Foreskin keratinocyte (primary cell): Measurements from ENCODE around the gene EXD2.

GRCh38 chr14:69052026-69053056 lies 73.2 kb upstream of the ACTN1 start:
- RAMPAGE, total RNA, result no peak

DNA sequence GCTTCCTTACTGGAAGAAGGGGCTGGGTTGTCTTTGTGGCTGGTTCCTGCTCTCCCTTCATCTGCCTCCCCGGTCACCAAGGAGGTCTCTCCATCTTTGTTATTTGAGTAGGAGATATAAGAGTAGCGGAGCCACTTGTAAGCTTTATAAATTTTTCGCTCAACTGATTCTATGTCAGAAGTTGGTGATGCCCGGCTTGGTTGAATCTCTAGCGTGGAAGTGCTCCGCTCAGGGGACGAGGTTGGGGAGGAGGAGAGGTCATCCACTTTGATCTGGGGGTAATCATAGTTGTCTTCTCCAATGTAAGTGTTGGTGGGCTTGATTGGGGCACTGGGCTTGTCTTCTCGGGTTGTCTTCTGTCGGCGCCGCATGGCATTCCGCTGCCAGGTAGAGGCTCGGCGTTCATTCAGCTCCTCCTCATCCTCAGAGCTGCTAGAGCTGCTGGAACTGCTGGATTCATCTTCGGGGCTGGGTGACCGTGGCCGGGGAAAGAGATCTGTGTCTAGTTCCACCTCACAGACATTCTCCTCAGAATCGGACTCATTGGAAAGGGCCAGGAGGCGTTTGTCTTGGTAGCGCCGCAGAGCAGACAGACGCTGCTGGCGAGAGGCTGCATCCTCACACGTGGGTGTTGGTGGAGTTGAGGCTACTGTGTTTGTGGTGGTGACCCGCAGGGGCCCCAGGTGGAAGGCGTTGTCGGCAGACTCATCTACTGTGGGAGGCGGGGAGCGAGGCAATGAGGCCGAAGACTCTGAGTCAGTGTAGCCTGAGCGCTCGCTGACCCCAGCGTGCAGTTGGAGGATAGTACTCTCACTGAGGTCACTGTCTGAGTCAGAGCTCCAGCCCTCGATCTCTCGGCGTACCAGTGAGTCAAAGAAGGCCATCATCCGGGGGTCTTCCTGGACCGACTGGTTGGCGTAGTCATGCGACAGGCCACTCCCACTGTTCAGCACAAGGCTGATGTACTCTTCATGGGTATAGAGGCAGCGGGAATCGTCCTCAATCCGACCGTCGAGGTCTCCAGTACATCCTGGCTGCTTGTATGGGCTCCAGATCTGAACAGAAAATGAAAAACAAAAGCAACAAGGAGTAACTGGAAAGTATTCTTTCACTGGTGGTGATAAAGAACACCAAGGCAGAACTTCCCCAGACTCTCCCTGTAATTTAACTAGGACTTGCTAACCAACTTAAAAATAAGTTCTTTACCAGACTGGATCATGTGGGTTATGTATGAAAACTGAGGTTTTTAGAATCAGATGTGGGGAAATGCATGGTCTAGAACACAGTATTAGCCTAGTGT lies 75.9 kb upstream of the ACTN1 start:
- RAMPAGE, total RNA, result no peak

GRCh38 chr14:69191003-69192199 lies at the start of gene EXD2:
TSS of gene EXD2 (plus strand) at chr14:69191498.
- RAMPAGE, total RNA, result start-site peak on the plus strand at chr14:69191507-69191577, 27 and 35 reads in 2 replicates

DNA sequence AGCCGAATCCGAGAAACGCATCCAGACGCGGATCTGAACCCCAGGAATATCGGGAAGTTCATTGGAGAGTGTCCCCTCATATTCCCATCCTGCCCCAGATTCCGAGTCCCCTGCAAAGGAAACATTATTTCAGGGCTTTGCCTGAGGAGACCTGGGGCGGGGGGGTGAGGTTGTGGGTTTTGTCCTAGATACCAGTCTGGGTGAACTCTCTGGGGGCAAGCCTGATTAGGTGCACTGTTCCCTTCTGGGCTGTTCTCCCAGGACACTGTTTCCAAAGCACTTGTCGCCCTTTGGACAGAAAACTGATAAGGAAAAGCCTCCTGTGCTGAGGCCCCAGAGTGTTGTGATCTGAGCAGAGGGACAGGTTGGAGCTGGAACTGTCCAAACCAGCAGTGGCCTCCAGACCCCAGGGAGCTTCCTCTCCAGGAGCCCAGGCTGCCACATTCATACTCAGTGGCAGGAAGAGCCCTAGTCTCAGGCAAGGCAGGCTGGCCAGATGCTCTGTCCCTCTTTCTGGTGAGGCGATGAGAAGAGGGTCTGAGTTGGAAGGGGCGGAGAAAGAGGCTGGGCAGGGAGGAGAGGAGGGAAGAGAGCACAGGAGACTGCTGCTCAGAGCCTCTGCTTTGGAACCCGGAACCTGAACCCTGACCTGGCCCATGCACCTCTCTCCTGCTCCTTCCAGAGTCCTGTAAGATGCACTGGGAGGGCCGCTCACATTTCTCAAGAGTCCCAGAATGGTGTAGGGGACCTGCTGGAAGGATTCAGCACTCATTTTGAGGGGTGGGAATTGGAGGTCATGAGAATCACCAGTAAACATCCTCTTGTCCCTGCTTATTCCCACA lies 1.9 kb downstream of the GALNT16 start:
- RAMPAGE, total RNA, result no peak

DNA sequence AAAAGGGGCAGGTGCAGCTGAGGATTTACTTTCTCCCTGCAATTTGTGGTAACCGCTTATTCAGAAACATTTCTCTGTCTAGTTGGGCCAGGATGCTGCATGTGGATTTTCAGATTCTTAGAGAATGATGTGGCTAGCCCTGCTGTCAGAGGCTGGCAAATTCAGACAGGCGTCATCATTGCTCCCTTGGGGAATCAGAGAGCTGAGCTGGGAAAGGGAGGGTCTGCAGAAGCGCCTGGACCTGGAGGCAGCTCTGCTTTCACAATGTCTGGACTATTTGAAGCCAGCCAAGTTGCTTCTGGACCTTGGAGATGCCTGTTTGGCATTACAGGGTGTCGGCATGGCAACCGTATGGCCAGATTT lies 3.4 kb downstream of the GALNT16 start:
- RAMPAGE, total RNA, result no peak

GRCh38 chr14:69356831-69357635 lies 41.1 kb downstream of the ERH start:
- RAMPAGE, total RNA, result no peak

GRCh38 chr14:69491926-69492369 lies 7.4 kb downstream of the PLEKHD1 start:
- RAMPAGE, total RNA, result no peak

DNA sequence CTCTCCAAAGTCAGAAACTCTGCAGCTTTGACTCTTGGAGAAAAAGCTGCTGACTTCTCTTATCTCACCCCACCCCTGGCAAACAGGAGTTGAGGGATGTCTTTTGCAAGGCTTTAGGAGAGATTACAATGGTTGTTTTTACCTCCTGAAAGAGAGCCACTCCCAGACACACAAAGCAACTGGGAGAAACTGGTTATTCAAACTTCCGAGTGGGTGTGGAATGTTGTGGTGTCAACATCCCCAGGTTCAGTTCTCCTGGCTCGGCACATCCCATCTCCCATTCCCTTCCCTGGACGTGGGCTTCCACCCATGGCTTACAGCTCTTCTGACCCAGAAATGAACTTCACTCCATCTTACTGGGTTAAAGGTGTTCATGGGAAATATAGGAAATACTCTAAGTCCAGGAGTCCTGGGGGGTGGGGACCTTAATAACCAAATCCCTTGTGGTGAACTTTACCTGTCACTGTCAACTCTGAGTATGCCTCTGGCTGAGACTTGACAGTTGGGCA lies 42.0 kb downstream of the CCDC177 start:
- RAMPAGE, total RNA, result no peak

DNA sequence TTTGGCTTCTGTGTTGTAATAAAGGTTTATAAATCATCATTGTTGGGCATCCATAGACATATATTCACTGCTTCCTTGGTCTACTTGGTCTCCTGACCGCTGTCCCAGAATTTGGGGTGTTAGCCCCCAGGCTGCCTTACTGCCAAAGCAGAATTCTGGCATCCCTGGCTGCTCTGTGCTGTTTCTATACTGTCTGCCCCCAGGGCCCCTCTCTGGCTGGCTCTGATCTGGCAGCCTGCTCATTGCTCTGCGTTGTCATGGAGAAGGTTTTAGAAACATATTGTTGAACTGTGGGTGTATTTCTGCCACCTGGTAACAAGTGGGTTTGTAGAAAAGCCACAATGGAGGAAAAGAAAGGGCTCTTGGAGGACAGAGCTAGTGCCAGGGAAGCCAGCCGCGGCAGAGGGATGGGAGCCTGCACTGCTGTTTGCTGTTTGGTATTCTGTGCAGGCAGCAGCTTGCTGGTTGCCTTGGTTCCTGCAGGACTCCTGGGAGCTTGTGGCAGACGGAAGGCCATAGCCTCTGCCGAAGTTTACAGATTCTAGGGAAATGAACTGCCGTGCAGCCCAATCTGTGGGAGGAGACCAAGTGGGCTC lies 15.2 kb downstream of the CCDC177 start:
- RAMPAGE, total RNA, result no peak

- RAMPAGE, total RNA, result no peak
Observed at GRCh38 chr14:69610132-69611073, 993 bp upstream of the SUSD6 start.

DNA sequence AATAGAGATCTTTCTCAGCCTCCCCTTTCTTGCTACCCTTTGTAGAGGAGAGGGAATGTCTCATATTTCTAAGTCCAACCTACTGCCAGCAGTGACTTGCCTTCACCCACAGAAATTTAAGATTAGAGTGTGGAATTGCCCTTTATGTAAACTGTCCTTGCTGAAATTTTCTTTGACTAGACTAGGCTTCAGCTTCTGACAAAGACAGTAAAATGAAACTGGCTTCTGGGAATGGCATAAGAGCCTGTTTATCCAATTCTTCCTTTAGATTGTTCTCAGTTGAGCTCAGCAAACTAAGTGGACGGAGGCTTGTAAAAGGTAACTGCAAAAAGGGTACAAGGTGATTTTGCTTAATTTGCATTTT lies 4.8 kb downstream of the SUSD6 start:
- RAMPAGE, total RNA, result no peak

GRCh38 chr14:69664165-69664364 lies 52.7 kb downstream of the SUSD6 start:
- RAMPAGE, total RNA, result no peak

DNA sequence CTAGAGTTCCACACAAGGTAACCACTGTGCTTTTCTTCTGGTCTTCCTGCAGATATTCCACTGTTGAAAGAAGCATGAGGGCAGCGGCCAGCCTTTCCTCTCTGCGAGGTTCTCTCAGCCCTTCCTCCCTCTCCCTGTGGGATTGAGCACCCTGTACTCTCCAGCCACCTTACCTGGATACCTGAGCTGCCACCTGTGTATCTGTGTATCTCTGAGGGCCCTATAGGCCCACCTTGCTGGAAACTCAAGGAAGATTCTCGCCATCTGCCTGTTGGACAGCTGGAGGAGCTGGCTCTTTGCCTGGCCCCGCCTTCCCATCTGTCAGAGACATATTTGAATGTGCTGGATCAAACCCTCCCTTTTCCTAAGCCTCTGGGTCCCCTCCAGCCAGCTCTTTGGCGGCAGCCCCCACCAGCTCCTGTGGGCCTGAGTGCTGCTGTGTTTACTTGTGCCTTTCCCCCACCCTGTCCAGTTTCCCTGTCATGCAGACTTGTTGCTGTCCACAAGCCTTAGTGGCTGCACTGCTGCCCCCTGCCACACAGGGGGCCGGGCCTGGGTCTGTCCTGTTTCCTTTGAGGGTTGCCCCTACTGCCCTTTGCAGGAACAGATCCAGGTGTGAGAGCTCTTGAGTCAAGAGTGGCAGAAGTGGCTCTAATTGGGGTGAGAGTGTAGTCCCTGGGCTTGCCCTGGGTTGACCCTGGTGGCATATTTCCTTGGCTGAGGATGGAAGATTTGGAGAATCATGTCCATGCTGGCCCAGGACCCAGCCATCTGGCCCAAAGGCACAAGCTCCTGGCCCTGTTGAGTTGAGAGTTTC lies 55.8 kb upstream of the SRSF5 start:
- RAMPAGE, total RNA, result no peak

- RAMPAGE, total RNA, result no peak
Observed at GRCh38 chr14:69980738-69981265, 101.6 kb downstream of the SMOC1 start.

DNA sequence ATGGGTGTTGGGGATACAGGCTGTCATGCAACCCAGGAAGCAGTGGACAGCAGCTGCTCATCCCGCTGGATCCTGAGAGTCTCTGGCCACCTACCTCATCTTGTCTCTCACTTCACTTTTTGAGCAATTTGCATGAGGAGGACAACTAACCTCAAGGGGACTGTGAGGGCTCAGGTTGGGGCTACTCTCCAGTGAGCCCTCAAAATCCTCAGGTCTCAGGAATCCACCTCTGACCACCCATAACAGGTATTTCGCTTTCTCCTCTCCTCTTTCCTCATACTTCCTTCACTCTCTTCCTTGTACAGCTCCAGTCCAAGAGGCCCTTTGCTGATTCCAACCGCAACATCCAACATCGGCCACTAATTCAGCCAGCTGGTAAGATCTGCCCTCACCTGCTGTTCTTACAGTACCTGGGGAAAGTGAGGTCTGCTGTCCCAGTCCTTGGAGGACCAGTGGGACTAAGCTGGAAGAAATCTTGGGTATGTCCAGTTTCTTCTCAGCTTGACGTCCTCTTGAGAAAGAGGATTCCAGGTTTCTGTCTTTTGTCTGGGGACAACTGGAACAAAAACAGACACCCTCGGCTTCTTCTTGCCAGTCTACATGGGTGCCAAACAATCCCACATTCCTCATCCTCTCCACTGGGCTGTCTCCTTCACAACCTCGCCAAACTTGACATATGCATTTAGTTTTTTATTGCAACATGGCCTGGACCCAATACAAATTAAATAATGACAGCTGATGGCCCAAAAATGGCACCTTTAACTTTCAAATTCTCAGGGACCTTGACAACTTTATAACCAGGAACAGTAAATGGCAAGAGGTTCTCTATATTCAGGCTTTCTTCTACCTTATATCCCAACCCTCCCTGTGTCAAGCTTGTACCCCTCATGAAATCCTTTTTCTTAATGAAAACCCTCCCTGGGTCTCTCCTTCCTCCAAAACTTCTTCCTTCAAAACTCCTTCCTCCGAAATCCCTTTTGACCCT lies 2.6 kb upstream of the ADAM20 start:
- RAMPAGE, total RNA, result no peak

- RAMPAGE, total RNA, result no peak
Observed at GRCh38 chr14:70642748-70643306, 1.1 kb downstream of the TTC9 start.

GRCh38 chr14:70643307-70644370 lies 1.9 kb downstream of the TTC9 start:
- RAMPAGE, total RNA, result no peak

DNA sequence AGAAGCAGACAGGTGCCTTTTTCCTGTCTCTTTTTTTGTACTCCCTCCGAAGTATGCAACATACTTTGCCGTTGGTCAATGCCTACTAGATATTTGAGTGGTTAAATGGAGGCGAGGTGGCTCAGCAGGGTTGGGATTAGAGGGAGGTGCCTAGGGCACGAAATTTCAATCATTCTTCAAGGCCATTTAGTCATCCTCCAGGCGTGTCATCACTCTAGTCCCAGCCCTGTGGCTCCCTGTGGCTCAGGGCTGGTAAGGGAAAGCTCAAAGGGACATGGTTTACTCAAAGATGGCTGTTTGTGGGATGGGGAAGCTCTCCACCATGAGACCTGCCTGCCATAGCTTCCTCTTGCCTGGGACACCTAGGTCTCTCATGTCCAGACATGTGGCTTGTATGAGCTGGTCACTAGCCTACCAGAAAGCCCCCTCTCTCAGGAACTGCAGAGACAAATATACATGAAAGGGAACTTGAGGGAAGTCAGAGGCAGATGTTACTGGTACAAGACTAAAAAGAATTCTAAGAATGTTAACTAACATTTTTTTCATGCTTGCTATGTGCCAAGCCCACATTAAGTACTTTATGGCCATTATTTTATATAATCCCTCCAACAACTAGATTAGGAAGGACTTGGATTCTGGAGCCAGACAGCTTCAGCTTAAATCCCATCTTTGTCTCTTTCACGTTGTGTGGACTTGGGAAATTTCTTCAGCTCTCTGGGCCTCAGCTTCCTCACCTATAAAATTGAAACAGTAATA lies 24.5 kb downstream of the TTC9 start:
- RAMPAGE, total RNA, result no peak

DNA sequence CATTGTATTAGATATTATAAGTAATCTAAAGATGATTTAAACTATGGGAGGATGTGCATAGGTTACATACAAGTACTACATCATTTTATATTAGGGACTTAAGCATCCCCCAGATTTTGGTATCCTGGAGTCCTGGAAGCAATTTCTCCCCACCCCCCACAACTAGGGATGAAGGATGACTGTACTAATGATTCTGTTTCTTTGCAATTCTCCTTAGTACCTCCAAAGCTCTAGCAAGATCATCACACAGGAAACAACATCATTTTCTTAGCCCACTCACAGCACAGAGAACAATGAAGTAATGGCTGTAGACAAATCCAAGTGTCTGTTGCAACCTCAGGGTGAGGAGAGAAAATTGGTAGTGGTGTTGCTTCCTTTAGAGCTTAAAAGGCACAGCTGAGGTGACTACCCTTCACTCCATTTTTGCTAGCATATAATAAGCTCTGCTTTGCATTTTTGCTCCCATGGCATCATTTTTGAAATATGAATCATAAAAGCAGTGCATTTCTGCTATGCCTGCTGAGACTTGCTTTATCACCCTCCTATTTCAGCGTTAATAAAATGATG lies 18.7 kb upstream of the PCNX1 start:
- RAMPAGE, total RNA, result no peak

DNA sequence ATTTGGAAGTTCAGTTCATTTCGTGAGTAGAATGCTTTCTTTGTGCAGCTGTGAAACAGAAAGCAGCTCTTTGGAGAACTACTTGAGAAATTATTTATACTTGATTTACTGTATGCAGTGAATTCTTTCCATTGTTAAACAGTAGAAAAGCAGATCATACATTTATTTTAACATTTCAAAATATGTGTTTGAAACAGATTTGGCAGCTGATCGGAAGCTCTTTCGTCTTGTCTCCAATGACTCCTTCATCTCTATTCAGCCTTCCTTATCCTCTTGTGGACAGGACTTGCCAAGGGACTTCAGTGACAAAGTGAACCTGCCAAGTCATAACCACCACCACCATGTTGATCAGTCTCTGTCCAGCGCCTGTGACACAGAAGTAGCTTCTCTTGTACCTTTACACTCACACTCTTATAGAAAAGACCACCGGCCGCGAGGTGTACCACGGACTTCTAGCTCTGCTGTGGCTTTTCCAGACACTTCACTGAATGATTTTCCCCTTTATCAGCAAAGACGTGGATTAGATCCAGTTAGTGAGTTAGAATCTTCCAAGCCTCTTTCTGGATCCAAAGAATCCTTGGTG lies 69.6 kb downstream of the PCNX1 start:
- RAMPAGE, total RNA, result no peak